ENCODE measurements around a stretch of chr21.

GRCh38 chr21:37444839-37445713 lies 78.5 kb downstream of the DYRK1A start:
- PRO-cap, 4 experiments = no peak in any of the 4 experiments
- RAMPAGE, long total RNA, 4 experiments = no peak in any of the 4 experiments

GRCh38 chr21:37470741-37471547 lies 104.4 kb downstream of the DYRK1A start:
- PRO-cap, 4 experiments = no peak in any of the 4 experiments
- RAMPAGE, long total RNA, 4 experiments = no peak in any of the 4 experiments

GRCh38 chr21:37477931-37478580 lies 111.5 kb downstream of the DYRK1A start:
- PRO-cap, 4 experiments = no peak in any of the 4 experiments
- RAMPAGE, long total RNA, 4 experiments = no peak in any of the 4 experiments

DNA sequence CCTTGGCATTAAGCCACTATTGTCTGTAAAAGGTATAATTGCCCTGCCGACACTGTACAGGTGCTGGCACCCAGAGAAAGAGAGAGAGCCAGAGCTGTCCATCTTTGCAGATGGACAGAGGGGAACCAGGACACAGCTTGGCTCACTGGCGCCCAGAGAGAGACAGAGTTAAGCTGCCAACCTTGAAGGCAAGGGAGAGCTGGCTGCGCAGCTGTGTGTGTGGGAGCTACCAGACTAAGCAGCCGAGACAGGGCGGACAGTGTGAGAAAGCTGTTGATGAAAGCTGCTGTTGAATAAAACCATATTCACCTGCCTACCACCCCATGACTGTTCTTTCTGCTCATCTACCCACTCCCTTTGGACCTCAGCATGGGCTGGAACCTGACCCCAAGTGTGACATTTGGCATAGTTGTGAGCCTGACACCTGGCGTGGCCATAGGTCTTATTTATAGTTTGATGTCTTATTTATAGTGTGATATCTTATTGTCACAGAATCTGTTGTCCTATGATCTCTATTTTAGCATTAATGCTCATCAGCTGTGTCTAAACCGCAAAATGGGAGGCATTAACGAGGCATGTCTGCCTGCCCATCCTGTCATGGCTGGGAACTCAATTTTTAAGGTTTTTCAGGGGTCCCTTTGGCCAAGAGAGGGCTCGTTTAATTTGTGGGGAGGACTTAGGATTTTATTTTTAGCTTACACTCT lies 200.7 kb downstream of the DYRK1A start:
- PRO-cap, 4 experiments = no peak in any of the 4 experiments
- RAMPAGE, long total RNA, 4 experiments = no peak in any of the 4 experiments

- PRO-cap, 4 experiments = no peak in any of the 4 experiments
- RAMPAGE, long total RNA, 4 experiments = no peak in any of the 4 experiments
Observed at GRCh38 chr21:37590331-37590689, 223.7 kb downstream of the DYRK1A start.

DNA sequence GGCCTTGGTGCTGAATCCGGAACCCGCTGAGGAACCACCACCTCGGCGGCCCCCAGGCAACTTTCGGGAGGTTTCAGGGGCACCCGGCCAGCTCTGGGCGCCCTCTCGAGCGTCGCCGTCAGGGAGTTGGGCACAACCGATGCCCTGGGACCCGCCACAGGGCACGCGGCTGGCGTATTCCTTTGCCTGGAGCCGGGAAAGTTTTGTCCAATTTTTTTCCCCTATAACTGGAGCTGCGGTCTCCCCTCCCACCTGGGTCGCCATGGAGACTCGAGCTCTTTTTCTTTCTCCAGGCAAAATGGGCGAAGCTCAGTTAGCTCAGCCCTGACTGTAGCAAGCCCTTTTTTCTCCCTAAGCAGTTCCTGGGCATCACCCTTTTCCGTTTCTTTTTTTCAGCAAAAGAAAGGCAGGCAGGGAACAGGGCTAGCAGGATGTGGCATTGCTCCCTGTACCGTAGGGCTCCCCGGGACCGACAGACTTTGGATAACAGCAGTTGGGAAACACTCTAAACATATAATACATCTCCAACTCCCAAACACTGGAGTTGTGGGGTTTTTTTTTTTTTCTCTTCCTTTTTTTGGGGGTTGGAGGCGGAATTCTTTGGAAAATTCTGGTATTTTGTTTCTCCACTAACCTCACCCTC lies 1.8 kb downstream of the KCNJ6 start:
- PRO-cap, 4 experiments = no peak in any of the 4 experiments
- RAMPAGE, long total RNA, 4 experiments = no peak in any of the 4 experiments

- PRO-cap, 4 experiments = no peak in any of the 4 experiments
- RAMPAGE, long total RNA, 4 experiments = no peak in any of the 4 experiments
Observed at GRCh38 chr21:38080754-38081377, 164.6 kb upstream of the KCNJ6 start.

DNA sequence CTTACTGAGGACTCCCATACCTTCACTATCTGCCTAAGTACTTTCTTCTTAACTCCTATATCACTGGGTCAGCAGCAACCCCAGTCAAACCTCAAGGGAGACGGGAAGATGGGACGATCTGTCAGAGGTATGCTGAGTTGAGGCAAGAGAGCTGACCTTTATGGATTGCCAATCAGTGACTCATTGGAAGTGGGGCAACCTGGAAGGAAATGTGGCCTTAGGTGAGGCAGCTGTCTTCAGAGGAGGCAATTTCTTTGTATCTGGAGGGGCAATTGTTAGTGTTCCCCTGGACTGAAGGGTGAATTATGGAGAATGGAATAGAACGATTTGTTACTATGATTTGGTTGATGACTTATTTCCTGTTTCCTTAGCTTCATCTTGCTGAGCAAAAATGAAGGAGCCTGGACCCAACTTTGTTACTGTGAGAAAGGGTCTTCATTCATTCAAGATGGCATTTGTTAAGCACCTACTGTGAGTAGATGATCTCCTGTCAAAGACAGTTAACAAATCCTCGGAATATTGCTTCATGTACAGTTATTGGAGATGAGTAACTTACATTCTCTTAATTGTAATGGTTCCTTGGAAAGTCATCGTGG lies 134.8 kb upstream of the KCNJ15 start:
- PRO-cap, 4 experiments = no peak in any of the 4 experiments
- RAMPAGE, long total RNA, 4 experiments = no peak in any of the 4 experiments

DNA sequence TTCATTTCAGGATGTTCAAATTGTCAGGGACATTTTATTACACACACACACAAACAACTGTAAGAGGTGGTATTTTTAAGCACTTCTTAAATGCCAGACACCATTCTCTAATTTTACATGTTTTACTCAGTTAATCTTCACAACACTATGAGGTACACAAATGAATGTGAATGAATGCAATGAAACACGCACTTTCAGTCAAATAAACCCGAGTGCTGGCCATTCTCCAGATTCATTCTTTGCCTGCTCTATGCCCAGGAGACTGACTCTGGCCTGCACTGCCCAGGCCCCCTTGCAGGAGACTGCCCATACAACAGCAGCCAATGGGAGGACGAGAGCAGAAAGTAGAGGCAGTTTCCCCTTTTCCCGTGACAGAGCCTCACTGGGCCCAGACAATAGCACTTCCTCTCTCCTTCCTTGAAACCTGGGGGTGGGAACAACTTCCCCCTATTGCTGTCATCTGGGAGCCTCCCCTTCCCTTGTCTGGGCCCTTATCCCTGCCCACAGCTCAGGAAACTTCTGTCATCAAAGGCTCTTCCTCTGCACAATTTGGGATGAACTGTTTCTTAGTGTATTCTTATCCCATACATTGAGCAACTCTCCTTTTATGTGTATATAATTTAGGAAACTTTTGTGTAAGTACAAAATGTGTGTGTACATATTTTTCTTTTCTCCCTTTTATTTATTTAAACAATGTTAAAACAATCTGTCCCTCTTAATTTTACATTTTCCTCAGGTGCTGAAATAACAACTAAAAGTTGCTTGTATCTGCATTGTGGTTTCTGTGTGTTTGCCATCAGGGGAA lies 60.8 kb upstream of the KCNJ15 start:
- PRO-cap, 4 experiments = no peak in any of the 4 experiments
- RAMPAGE, long total RNA, 4 experiments = no peak in any of the 4 experiments

- PRO-cap, 4 experiments = no peak in any of the 4 experiments
- RAMPAGE, long total RNA, 4 experiments = no peak in any of the 4 experiments
Observed at GRCh38 chr21:38234779-38235182, 22.0 kb upstream of the KCNJ15 start.

DNA sequence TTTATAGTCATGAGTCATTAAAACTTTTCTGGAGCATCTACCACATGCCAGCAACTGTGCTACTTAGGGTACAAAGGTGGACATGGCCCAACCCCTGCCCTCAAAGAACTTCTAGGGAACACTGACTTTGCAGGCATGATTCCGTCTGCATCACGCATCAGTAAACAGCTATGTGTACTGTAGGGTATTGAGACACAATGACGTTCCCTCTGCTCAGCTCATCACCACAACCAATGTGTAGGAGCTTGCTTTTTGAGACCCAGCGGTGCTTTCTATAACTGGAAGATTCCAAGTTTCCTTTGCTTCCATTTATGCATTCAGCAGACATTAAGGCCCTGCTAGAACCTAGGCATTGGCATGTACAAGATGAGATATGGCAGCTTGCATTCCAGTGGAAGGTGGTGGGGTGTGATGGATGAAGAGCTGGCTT lies 21.1 kb downstream of the KCNJ15 start:
- PRO-cap, 4 experiments = no peak in any of the 4 experiments
- RAMPAGE, long total RNA, 4 experiments = no peak in any of the 4 experiments

DNA sequence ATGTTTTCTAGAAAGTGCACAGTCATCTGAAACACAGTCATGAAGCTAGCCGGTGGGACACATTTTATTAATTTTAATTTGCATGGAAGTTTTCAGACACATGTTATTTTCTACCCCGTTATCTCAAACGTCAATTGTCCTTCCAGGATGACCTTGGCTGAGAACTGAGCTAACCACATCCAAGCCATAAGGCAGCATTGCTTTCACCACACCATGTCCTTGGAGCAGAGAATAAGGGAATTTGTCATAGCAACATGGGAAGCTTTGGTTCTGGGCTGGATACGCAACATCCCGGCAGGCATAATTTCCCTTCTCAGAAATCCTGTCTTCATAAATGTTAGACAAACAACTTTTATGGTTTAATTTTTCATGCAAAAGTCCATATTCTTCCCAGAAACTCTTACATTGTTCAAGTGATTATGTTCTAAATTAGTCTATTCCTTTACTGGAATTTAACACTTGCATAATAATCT lies 51.7 kb downstream of the KCNJ15 start:
- PRO-cap, 4 experiments = peak in 3 of 4 experiments; most common plus-strand start position 261 of the sequence (in 2); most common minus-strand start position 66 of the sequence (in 1)
- RAMPAGE, long total RNA, 4 experiments = no peak in any of the 4 experiments

GRCh38 chr21:38495234-38495628 lies 3.0 kb downstream of the ERG start:
- PRO-cap, 4 experiments = peak in 2 of 4 experiments; most common plus-strand start chr21:38495452 (in 2); most common minus-strand start chr21:38495414 (in 1)
- RAMPAGE, long total RNA, 4 experiments = no peak in any of the 4 experiments

DNA sequence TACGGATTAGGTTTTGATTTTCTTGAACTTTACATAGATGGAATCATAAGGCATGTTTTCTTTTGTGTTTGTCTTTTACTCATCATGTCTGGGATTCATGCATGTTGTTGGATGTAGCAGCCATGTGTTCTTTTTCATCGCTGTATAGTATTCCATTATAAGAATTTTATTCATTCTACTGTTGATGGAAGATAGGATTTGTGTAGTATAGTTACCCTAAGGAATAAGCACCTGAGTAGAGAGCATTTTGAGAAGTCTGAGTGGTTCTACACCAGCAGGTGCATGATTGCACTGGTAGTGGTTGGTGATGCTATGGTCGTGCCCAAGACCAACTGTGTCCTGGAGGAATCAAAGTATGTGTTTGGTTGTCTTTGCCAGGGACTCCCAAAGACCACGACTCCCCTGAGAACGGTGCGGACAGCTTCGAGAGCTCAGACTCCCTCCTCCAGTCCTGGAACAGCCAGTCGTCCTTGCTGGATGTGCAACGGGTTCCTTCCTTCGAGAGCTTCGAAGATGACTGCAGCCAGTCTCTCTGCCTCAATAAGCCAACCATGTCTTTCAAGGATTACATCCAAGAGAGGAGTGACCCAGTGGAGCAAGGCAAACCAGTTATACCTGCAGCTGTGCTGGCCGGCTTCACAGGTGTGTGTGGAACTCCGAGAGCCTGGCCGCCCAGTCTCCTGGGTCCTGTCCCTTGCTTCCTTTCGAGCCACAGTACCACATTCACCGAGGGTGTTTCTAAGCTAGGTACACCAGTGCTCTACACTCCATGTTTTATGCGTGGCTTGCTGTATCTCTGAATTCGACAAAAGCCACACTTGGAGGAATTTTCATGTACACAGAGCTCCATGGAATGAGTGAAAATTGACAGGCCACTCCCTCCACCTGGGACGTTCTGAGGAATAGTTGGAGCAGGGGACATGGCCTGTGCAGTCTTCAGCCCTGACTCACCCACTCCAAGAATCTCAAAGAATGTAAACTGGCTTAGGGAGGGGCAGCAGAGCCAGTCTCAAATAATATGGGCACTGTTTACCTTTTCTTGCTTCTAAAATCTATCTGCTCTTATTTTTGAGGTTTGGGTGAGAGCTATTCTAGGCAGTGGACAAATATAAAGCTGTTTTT lies 13.8 kb downstream of the ETS2 start:
- PRO-cap, 4 experiments = no peak in any of the 4 experiments
- RAMPAGE, long total RNA, 4 experiments = no peak in any of the 4 experiments

DNA sequence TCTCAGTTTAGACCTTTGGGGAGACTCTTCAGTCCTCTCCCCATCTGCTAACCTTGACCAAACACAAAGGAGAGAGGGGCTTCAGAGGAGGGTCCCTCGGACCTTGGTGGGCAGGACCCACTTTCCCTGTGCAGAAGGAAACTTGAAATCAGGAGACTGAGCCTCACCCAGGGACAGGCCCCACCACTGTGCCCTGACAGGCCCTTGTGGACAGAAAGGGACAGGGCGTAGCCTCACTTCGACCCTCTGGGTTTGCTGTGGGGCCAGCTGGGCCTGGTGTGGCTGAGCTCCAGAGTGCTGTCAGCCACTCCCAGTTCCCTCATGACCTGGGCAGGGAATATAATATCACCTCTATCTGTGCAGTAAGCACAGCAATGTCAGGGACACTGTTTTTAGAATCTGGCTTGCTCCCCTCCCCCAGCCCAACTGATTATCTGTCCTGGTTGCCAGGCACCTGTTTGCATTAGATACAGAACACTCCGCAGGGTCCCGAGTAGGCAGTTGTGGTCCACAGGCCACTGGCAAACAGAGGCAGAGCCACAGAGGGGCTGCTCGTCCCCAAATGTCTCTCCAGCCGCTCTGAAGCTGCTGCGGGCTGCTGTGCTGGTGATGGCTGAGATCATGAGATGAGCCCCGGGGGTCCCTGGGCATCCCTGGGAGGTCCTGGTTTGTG lies 51.4 kb downstream of the ETS2 start:
- PRO-cap, 4 experiments = no peak in any of the 4 experiments
- RAMPAGE, long total RNA, 4 experiments = no peak in any of the 4 experiments

- PRO-cap, 4 experiments = no peak in any of the 4 experiments
- RAMPAGE, long total RNA, 4 experiments = no peak in any of the 4 experiments
Observed at GRCh38 chr21:38904629-38904985, 98.9 kb downstream of the ETS2 start.

DNA sequence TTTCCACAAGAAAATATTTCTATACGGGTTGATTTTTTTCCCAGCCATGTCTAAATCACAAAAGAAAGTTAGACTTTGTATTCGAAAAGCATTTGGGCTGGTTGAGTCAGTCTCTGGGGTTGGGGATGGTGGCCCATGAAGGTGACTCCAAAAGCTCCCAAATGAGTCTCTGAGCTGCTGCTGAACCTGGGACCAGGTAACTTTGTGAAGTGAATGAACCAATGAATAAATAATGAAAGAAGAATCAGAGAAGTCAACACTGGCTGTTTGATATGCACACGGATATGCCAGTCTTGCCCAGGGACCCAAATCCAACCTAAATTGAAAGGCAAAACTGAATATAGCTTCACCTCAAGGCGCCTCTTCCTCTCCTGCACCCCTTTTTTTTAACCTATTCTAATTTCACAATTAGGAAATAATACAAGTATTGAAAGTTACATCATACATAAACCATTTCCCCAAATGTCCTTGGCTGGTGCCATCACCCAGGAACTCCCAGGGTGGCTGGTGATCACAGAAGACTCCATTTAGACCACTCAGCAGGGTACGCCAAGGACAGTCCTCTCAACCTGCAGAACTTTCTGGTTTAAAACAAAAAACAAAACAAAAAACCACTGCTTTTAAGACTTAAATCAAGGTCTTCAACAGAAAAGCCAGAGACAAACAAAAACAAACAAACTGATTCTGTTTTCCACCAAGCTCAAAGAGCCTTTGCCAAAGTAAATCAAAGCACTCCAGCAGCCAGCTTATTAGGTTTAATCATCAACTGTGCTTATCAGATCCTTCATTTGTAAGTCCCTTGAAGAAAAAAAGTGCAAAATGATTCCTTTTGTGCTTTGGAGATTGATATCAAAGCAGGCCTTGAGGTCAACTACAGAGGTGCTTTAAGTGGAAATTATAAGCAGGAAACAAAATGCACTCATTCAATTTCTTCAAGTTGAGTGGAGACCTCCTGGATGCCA lies 112.9 kb downstream of the ETS2 start:
- PRO-cap, 4 experiments = no peak in any of the 4 experiments
- RAMPAGE, long total RNA, 4 experiments = no peak in any of the 4 experiments

DNA sequence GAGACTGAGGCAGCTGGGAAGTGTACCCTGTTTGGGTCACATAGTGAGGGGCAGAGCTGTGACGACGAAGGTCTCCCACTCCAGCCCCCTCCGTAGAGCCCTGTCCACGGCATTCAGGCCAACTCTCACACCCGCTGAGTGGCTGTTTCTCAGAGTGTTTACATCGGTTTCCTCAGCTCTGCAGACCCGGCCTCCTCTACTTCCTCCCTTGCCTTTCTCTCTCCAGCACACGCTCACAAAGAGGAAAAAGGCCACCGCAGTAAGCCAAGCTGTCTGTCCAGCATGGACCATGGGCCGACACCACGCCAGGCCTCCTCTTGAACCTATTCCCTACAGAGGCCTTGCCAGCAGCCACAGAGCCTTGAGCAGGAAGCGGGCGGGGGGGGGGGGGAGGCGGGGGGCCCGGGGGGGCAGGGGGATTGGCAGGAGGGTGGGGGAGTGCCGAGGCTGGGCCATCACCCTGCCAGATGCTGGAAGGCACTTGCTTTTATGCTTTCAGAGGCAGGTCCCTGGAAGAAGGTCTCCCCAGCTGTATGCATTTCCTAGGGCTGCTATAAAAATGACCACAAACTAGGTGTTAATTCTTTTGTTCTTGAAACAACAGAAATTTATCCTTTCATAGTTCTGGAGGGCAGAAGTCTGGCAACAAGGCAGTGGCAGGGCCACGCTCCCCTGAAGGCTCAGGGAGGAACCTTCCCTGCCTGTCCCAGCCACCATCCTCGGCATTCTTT lies 178.4 kb downstream of the PSMG1 start:
- PRO-cap, 4 experiments = peak in 4 of 4 experiments; most common plus-strand start position 238 of the sequence (in 3); most common minus-strand start position 325 of the sequence (in 3)
- RAMPAGE, long total RNA, 4 experiments = no peak in any of the 4 experiments

DNA sequence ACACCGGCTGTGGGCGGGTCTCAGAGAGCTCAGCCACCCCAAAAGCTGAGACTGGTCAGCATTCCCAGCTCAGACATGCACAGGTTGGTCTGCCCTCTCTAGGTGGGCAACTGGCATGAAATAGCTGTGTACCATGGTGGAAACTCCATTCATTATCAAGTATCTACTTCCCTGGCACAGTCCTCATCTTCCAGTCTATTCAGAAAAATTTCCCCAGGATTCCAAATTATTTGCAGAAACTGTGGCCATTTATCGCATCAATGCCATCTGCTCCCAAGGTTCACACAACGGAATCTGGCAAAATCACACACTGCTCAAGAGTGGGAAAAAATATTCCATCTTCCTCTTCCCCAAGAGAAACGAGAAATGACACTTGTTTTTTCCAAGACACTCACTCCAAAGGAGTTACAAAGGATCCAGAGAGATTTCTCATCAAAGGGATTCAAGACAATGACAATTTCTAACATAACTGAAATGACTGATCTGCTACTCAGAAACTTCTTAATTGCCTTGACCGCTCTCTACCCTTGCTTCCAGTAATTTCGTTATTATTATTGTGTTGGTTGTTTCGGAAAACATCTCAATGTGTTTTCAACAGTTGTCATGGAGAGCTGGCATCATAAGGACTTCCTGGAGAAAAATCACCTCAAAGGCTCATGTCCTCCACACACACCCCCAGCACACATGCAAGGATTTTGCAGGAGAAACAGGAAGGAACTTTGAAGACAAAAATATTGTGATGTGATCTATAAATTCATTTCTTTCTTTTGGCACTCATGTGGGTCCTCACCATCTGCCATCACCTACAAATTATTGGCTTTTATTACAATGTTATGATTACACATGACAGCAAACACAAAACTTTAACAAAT lies 128.0 kb downstream of the PSMG1 start:
- PRO-cap, 4 experiments = peak in 2 of 4 experiments; most common plus-strand start position 753 of the sequence (in 1); most common minus-strand start position 507 of the sequence (in 2)
- RAMPAGE, long total RNA, 4 experiments = no peak in any of the 4 experiments

GRCh38 chr21:39088780-39089534 lies 94.3 kb downstream of the PSMG1 start:
- PRO-cap, 4 experiments = peak in 1 of 4 experiments; most common plus-strand start chr21:39089333 (in 1)
- RAMPAGE, long total RNA, 4 experiments = no peak in any of the 4 experiments